Breast (tissue), 4 donors: ENCODE measurements around the genes FCGR3B and C1orf226.

DNA sequence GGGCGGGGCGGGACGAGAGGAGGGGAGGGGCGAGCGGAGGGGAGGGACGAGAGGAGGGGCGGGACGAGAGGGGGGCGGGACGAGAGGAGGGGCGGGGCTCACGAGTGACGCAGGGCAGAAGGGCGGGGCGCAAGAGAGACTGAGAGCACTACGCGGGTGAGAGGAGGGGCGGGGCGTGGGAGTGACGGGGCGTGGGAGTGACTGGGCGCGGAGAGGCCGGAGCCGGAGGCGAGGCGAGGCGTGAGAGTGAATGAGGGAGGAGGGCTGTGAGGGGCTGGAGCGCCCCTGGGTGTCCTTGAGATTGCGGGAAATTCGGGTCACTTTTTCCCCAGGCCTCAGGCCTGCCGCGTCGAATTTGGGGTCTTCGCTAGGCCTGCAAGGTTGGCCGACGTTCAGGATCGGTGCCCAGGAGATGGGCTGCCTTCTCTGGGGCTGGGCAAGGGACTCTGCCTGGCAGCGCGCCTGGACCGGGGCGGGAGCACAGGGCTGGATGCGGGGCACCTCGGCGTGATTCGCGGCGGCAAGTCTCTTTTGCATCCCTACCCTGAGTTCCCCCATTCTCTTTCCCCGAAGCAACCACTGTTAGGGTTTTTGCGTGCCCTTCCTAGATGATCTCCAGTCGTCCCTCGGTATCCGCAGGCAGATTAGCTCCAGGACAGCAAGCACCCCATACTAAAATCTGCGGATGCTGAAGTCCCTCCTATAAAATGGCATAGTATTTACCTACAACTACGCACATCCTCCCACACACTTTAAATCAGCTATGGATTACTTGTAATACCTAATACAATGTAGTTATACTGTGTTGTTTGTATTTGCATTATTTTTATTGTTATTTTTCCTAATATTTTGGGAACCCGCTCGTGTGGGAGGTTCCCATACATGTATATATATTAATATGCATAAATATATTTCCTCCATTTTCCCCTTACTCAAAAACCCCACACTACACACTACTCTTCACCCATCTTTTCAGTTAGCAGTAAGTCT lies 22.7 kb upstream of the CFAP126 start:
- PRO-cap, 3 experiments = peak in 3 of 3 experiments; most common plus-strand start position 120 of the sequence (in 2); most common minus-strand start position 646 of the sequence (in 1)
- RRBS = no CpG with 5 or more reads among the region's 57 CpGs

DNA sequence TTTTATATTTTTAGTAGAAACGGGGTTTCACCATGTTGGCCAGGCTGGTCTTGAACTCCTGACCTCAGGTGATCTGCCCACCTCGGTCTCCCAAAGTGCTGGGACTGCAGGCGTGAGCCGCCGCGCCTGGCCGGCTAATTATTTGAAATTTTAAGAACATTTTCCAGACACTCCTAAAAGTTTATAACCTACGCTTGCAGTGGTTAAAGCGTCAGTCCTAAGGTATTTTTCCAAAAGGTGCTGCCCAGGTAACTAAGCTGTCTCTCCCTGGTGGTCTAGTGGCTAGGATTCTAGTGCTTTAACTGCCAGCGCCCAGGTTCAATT lies 52.9 kb upstream of the CFAP126 start:
- PRO-cap, 3 experiments = peak in 1 of 3 experiments; most common plus-strand start position 264 of the sequence (in 1)
- RRBS = no CpG with 5 or more reads among the region's 10 CpGs

DNA sequence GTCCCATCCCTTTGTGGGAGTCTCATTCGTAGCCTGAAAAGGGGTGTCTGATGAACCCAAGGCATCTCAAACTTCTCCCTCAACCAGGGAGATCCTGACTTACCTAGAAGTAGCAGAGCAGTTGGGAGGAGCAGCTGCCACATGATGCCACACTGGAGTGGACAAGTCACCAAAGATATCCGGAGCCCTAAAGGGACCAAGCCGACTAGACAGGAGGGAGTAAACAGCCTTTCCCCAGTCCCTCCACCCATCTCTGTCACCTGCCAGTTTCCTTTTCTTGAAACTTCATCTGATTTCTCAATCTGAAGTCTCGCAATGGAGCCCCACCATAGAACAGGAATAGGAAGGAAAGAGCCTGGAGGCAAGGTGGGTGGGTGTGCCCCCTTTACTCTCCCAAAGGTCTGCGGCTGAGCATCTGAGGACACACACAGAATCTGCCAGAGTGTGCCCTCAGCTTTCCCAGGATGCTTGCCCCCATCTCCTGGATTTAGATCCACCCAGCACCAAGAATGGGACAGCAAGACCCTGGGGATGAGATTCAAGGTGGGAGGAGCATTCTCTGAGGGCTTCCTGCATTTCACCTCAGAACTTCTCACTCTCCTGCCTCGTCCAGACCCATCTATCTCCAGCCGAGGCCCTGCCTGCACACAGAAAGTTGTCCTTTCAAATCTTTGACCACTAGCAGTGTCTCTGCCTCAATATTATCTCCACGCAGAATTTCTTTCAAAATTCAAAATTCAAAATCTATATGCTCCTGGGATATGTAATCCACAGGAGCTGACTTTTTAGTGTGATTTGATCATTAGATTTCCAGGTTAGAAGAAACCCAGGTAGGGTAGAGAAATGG lies at the start of gene FCGR3B:
Gene FCGR3B, minus strand, starts transcription at position 225 of the 847 bp plus-strand sequence.
- PRO-cap, 3 experiments = no peak in any of the 3 experiments
- RRBS = no CpG with 5 or more reads among the region's 8 CpGs

DNA sequence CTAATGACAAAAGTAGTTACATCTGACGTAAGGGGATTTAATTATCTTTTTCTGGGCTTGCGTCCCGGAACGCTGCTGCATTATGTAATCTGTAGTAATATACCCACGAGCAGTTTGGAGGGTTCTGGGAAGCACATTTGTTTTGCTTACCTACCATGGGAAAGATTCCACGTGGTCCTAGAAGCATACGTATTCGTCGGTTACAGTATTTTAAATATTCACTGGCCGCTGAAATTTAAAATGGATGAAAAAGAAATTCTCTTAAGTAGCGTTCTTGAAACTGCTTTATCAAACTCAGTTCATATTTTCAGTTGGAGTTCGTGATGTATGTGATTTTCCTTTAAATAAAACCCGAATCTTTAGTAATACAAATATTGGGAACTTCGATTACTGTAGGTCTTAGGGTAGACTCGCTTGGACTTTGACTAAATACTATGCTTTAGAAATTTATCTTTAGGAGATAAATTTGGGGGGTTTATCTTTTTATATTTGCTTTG lies 798 bp upstream of the ATF6 start:
- PRO-cap, 3 experiments = peak in 3 of 3 experiments; most common plus-strand start position 112 of the sequence (in 3); most common minus-strand start position 79 of the sequence (in 1)
- RRBS = no CpG with 5 or more reads among the region's 15 CpGs

DNA sequence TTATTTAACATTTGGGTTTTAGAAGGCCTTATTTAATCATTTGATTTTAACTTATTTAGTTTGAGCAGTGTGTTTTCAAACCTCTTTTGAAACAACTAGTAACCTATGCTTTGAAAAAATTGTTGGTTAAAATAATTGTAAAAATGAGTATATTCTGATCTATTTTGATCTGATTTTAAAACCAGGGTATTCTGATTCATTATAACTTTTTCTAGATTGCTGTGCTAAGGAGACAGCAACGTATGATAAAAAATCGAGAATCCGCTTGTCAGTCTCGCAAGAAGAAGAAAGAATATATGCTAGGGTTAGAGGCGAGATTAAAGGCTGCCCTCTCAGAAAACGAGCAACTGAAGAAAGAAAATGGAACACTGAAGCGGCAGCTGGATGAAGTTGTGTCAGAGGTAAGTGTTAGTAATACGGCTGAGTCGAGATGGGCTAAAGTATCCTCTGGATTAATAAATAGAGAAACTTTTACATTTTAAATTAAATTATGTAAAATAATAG lies 53.4 kb downstream of the ATF6 start:
- PRO-cap, 3 experiments = no peak in any of the 3 experiments
- RRBS = no CpG with 5 or more reads among the region's 9 CpGs

GRCh38 chr1:162002895-162003780 lies 20.5 kb downstream of the OLFML2B start:
- PRO-cap, 3 experiments = no peak in any of the 3 experiments
- RRBS = 36% methylated on average over 4 of the region's 16 CpGs

- PRO-cap, 3 experiments = no peak in any of the 3 experiments
- RRBS = no CpG with 5 or more reads among the region's 6 CpGs
Measured at GRCh38 chr1:162017320-162017881, 6.3 kb downstream of the OLFML2B start.

DNA sequence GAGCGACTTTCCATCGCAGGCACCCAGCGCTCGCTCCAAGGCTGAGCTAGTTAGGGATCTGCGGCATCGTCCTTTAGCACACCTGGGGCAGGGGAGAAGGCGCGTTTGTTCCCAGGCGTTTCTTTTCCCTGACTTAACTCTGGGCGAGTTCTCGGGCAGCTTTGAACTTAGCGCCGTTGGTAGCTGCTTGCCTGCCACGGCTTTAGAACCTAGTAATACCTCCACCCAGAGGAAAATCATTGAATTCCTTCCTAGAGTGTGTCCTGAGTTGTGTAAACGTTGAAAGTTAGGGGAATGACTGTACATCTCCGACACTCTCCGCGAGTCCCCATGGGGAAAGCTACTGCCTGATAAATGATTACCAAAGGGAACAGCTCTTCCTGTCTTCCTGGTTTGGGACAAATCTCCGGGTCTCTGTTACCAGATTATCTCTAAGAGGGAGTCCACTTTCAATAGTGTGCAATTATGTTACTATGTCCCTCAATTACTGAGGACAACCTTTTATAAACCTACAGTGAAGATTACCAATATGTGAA lies 565 bp upstream of the OLFML2B start:
- PRO-cap, 3 experiments = no peak in any of the 3 experiments
- RRBS = no CpG with 5 or more reads among the region's 19 CpGs

GRCh38 chr1:162144456-162145328 lies 75.2 kb downstream of the NOS1AP start:
- PRO-cap, 3 experiments = no peak in any of the 3 experiments
- RRBS = no CpG with 5 or more reads among the region's 9 CpGs

DNA sequence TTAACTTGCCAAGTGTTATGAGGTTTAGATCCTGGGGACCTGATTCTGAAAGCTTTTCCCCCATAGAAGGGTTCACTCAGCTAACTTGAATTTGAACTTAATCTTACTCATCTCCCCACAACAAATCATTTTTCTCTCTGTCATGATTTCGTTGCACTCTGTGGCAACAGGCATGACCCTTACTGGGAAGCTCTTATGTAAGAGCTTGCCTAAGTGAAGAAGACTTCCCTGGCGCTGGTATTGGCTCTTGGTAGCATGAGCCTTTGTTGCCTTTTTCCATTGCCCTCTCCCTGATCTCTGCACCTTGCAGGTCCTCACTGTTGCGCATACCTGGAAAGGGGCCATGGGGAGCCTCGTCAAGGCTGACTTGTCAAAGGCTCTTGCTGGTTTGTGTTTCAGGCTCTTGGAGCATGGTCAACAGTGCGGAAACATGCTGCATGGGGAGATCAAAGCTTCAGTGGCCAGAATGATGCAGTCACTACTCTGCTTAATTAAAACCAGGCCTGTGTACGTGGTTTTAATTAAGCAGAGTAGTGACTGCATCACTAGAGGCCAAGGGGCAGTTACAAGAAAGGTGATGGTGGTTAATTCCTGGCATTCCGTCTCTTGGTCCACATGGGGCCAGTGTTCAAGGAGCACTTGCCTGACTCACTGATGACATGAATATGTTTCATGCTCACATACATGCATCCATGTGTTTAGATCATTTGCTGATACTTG lies 141.3 kb downstream of the SPATA46 start:
- PRO-cap, 3 experiments = no peak in any of the 3 experiments
- RRBS = no CpG with 5 or more reads among the region's 7 CpGs

- PRO-cap, 3 experiments = no peak in any of the 3 experiments
- RRBS = no CpG with 5 or more reads among the region's 6 CpGs
Measured at GRCh38 chr1:162368267-162368934, 8.3 kb downstream of the SPATA46 start.

- PRO-cap, 3 experiments = no peak in any of the 3 experiments
- RRBS = no CpG with 5 or more reads among the region's 12 CpGs
Measured at GRCh38 chr1:162381384-162382265, at the start of gene C1orf226. C1orf226 (plus strand) TSS chr1:162381728.

- PRO-cap, 3 experiments = no peak in any of the 3 experiments
- RRBS = no CpG with 5 or more reads among the region's 10 CpGs
Measured at GRCh38 chr1:162389028-162389781, 7.7 kb downstream of the C1orf226 start.

DNA sequence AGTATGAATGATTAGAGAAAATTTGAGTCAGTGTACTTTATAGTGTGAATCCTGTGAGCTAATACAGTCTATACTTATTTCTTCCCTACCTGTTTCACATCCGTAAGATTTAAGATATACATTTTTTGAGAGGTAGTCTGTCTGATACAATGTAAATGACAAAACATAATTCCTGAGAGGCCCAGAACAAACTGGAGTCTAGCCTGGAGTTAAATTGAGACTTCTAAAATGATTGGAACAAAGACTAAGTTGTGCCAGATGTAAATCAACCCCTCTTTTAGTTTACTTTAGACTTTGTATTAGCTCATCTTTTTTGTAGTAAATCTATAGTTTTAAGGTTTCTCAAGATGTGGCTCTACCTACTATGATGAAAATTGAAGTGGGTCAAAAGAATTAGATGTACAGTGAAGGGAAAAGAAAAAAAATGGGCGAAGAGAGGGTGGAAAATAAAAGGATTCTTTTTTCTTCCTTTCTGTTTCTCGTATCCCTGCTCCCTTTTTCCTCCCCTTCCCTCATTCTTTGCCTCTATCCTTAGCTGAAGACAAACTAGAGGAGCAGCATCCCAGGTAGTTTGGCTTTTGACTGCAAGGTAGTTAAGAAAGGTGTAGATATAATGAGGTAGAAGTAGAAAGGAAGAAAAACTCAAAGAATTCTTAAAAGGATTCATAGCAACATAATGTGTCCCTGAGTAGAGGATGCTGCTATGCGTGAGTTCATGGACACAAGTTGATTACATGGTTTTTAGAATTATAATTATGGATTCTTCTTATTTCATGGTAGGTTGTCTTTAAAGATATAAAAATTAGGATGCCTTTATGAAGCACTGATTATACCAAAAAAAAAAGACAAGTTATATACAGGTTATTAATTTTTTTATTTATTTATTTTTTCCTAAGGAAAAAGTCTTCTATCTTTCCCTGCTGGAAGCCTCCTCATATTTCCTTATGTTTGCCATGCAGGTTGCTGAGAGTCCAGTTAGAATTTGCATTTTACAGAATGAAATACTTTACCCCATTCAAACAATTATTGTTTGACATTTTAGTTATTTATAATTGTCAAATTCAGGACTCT lies 25.9 kb downstream of the UHMK1 start:
- PRO-cap, 3 experiments = no peak in any of the 3 experiments
- RRBS = no CpG with 5 or more reads among the region's 4 CpGs

DNA sequence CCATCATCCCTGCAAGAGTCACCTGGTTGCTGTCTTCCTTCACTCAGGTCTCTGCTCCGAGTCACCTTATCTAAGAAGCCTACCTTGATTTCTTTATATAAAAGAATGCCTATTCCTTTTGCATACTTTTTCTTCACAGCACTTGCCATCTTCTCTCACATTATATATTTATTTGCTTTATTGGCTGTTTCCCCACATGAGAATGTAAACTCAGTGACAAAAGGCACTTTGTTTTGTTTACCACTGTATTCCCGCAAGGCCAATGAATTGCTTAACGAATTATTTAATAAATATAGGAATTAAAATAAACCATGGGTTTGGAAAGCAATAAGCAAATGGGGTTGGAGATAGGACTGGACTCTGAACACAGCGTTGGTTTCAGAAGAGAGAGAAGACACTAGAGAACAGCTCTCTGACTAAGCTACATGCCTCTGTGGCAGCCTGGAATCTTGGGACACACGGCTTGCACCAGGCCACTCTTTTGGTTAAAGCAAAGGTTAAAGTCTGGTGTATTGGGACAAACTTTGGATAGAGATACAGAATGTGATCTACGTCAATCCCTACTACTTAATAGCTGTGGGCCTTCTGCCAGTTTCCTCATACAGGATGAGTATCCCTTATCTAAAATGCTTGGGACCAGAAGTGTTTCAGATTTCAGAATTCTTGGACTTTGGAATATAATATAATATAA lies 49.9 kb upstream of the HSD17B7 start:
- PRO-cap, 3 experiments = no peak in any of the 3 experiments
- RRBS = no CpG with 5 or more reads among the region's 6 CpGs

- PRO-cap, 3 experiments = no peak in any of the 3 experiments
- RRBS = no CpG with 5 or more reads among the region's 6 CpGs
Measured at GRCh38 chr1:162780041-162781120, 10.1 kb upstream of the HSD17B7 start.

DNA sequence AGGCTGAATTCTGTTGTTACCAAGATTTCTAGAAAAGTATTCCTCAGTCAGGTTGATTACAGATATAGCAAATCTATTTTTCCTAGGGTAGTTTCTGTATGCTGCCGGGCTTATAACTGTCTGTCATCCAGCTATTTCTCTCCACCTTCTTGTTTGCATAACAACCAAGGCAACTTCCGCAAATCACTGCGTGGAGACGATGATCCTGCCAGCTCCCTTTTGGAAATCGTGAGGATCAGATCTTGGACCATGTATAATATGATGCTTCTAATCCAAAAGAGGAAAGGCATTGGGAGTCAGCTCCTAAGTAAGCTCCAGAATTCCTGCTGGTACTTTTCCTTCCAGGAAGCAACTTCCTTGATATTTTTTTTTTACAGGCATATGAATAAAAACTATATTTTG lies 474 bp upstream of the RGS4 start:
- PRO-cap, 3 experiments = no peak in any of the 3 experiments
- RRBS = no CpG with 5 or more reads among the region's 5 CpGs

- PRO-cap, 3 experiments = no peak in any of the 3 experiments
- RRBS = no CpG with 5 or more reads among the region's 4 CpGs
Measured at GRCh38 chr1:163440234-163440655, 118.5 kb downstream of the NUF2 start.

DNA sequence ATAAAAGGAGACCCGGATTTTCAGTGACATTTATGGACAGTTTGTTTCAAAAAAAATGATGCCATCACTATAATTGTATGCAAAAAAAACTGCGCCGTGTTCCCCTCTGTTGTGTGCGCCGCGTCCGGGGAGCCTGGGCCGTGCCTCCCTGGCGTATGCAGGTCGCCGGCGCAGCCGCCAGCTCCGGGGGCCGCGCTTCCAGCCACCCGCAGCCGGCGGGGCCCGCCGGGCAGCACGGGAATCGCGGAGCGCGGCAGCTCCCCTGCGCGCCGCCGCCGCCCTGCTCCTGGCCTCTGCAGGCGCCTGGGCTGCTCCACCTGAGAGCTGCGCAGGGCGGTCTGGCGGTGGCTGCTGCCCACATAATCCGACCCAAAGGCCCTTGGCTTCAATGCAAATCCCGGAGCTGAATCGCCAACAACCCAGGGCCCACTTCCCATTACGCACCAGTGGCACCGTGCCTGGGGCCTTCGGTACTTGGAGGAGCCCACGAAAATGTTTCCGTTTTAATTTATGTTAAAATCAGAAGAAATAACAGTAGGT lies 237.7 kb upstream of the PBX1 start:
- PRO-cap, 3 experiments = peak in 1 of 3 experiments; most common minus-strand start position 295 of the sequence (in 1)
- RRBS = 2% methylated on average over 11 of the region's 43 CpGs

- PRO-cap, 3 experiments = no peak in any of the 3 experiments
- RRBS = no CpG with 5 or more reads among the region's 7 CpGs
Measured at GRCh38 chr1:164560850-164561464, 2.0 kb downstream of the PBX1 start.